Hair follicle dermal papilla cell (primary cell): ENCODE data around the genes SCAMP3, DAP3 and GON4L.

DNA sequence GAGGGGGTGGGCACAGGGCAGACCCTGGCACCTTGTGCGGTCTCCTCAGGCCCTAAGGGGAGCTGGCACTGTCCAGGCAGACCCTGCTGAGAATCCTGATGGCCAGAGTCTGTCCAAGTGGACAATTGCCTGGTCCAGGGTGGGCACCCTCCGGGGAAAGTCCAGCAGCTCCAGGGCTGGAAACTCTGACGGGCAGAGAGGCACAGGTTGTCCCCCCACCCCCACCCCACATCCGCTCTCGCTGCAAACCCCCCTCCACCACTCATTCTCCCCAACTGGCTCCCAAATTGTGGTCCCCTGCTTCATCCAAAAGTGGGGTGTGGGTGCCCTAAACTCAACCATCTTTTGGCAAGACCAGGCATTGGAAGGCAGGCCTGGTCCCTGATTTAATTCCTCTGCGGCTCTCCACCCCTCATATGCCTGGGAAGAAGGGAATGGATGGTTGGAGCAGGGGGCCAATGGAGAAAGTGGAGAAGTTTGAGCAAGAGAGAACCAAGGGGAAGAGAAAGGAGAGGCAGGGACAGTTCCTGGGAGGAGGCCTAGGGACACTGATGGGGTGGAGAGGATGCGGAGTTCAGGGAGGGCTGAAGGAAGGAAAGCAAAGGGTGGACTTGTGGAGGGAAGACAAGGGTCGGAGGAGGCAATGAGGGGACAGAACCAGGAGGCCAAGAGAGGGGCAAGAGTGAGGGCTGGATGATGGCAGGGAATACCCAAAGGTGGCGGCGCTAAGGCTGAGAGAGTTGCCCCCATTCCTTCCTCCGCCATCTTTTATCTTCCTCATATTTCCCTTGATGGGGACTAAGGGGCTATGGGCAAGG is 7.0 kb downstream of the ZBTB7B start:
- CAGE, long polyA plus RNA, result no peak

DNA sequence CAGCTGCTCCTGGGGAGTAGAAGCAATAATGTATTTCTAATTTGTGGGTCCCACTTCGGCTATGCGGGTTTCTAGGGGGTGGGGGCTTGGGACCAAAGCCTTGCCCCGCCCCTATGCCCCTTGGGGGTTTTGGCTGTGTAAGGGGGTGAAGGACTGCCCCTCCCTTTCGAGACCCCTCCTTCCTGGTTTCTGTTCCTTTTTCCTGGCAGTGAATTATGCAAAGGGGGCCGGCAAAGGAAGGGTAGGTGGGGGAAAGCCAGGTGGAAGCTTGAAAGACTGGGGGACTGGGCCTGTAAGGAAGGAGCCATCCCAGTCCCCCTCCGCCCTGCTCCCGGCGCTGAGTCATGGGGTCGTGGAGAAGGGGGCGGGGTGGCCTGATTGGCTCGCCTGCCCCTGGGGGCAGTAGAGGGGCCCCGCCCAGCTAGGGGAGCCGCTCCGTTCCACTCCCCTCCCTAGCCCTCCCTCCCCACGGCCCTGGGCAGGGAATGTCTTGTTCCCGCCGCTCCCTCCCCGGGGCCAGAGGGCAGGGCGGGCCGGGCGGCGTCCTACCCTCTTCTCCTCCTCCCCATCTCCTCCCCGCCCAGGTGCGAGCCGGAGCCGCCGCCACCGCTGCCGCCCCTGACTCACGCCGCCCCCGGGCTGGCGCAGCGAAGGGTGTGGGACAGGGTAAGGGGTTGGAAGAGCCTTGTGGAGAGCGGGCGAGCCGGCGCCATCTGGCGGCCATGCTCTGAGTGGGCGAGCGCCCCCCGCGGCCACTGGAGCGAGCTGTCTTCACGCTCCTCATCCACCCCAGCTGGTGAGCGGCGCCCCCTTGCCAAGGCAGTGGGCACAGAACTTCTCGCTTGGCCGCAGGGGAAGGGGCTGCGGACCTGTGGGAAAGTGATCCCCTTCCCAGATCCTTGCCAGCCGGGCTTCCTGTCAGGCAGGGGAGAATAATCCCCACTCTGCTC is 14.6 kb downstream of the ZBTB7B start:
- CAGE, long polyA plus RNA, result no peak

GRCh38 chr1:155070651-155071600 is 7.4 kb downstream of the EFNA4 start:
- CAGE, long polyA plus RNA, result no peak

DNA sequence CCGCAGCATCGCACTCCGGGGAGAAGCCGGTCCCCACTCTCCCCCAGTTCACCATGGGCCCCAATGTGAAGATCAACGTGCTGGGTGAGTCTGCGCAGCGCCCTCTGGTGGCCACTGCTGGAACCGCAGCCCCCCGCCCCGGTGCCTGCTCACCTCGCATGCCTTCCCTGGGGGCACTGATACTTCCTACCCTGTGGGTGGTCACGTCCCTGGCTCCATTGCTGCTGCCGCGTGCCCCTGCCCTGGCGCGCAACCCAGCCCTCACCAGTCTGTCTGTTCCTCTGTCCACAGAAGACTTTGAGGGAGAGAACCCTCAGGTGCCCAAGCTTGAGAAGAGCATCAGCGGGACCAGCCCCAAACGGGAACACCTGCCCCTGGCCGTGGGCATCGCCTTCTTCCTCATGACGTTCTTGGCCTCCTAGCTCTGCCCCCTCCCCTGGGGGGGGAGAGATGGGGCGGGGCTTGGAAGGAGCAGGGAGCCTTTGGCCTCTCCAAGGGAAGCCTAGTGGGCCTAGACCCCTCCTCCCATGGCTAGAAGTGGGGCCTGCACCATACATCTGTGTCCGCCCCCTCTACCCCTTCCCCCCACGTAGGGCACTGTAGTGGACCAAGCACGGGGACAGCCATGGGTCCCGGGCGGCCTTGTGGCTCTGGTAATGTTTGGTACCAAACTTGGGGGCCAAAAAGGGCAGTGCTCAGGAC is 7.6 kb downstream of the EFNA3 start:
- CAGE, long polyA plus RNA, result no peak

DNA sequence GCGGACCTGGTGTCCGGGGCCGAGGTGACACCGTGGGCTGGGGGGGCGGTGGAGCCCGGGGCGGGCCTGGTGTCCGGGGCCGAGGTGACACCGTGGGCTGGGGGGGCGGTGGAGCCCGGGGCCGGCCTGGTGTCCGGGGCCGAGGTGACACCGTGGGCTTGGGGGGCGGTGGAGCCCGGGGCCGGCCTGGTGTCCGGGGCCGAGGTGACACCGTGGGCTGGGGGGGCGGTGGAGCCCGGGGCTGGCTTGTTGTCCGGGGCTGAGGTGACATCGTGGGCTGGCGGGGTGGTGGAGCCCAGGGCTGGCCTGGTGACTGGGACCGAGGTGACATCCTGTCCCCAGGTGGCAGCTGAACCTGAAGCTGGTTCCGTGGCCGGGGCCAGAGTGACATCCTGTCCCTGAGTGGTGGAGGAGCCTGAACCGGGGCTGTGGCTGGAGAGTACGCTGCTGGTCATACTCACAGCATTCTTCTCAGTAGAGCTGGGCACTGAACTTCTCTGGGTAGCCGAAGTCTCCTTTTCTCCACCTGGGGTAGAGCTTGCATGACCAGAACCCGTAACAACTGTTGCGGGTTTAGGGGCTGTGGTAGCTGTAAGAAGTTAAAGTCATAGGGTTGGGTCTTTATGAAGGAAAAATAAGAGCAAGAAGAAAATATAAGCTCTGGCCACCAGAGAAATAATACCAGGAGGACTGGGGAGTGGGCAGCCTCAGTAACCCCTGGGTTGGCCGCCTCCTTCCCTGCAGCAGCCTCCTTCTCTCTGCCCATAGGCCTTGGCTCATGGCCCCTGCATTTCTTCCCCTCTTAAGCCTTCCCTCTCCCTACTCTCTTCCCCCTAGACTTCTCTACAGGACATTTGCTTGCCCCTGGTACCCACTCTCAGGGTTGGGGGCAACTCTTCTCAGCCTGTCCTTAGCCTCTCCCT is 15.7 kb downstream of the THBS3 start:
- CAGE, long polyA plus RNA, result no peak

DNA sequence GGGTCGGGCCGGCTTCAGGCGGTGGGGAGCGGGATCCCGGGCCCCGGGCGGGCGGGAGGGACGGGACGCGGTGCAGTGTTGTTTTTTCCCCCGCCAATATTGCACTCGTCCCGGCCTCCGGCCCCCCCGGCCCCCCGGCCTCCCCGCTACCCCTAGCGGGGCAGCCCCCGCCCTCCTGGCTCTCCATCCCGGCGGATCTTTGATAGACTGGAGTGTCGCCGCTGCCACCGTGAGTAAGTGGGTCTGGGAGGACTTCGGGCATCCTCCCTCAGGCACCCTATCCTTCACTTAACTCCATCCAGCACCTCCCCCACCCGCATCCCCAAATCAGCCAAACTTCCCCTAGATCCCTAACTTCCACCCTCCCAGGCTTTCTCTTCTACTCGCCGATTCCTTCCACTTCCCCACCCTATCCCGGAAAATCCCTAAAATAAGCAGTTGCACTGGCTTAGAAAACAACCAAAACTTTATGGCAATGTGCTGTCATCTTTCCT is 12.5 kb downstream of the THBS3 start:
- CAGE, long polyA plus RNA, result no peak

DNA sequence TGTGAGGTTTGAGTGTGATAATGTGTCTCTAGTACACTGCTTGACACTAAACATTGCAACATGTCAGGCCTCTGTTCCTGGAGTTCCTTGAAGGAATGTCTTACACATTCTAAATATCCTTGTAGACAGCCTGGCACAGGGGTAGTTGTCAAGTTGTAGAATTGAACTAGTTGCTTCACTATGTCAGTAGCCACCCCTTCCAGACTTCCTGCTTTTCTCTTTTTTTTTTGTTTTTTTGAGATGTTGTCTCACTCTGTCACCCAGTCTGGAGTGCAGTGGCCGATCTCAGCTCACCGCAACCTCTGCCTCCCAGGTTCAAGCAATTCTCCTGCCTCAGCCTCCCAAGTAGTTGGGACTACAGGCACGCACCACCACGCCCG is 11.7 kb downstream of the MTX1 start:
- CAGE, long polyA plus RNA, result no peak

- CAGE, long polyA plus RNA, result no peak
These were observed 3.6 kb upstream of the GBA1 start for GRCh38 chr1:155244425-155245343.

DNA sequence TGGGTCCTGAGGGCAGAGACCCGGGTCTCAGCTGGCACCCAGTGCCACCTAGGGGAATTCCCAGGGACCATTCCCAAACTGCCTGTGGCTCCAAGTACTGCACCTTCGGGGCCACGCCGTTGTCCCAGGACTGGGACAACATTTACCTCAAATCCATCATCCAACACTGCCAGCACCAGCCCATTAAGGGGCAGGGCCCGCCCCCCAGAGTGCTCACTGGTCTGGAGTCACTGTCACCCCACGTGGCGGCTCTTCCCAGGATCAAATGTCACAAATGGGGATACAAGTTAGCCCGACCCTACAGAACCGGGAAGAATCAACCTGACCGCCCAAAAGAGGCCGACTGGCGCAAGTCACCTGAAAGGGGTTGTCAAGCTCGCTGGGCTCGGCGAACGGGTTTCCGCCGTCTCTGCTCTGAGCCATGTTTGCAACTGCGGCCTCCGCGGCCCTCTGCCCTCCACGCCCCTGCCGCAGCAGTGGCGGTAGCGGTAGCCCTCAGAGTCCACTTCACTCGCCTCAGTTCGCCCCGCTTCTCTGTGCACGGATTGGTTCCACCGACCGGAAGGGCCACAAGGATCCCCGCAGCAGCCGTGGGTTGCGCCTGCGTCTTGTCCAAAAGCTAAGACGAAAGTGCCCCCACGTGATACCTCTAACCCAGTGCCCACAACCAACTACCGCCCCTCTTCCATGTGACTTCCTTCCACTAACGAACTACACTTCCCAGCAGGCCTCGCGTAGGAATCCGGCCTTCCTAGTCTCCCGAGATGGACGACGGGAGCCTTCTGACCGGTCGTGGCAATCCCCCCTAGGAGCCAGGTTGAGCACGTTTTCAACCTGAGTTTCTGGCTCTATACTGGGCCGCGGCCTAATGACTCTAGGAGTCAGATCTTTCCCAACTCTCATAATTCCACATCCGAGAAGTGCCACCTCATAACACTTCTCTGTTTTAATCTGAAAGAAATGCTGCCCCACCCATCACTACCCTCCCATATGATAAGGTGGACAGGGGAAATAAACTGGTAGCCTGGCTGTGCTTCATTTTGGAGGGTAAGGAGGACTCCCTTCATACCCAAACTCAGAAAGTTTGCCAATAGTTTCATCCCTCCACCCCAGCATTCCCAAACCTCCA is at the start of gene SCAMP3:
Gene SCAMP3, minus strand, starts transcription at position 632 of the 1,129 bp plus-strand sequence.
- CAGE, long polyA plus RNA, result no peak

GRCh38 chr1:155324644-155325695 is 4.3 kb downstream of the RUSC1 start:
- CAGE, long polyA plus RNA, result no peak

DNA sequence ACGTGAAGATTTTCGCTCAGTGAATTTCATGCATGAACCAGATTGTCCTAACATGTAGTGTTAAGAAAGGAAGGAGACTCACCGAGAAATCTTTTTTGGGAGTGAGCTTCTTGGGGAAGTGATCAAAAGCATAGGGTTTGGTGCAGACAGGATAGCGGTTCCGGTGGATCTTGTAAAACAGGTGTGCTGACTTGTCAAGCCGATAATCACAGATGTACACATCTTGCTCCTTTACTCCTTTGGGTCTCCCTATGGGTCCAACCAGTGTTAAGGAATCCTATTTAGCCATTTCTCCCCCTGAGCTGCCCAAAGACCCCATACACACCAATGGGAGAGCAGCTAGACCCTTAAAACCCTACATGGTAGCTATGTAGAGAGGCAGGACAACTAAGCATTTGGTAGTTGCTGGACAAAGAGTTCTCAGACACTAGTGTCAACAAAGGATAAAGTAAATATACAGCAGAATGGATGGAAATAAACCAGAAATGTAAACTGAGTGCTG is 21.2 kb downstream of the RUSC1 start:
- CAGE, long polyA plus RNA, result no peak

- CAGE, long polyA plus RNA, result no peak
These were observed 633 bp downstream of the ASH1L start for GRCh38 chr1:155562091-155562248.

DNA sequence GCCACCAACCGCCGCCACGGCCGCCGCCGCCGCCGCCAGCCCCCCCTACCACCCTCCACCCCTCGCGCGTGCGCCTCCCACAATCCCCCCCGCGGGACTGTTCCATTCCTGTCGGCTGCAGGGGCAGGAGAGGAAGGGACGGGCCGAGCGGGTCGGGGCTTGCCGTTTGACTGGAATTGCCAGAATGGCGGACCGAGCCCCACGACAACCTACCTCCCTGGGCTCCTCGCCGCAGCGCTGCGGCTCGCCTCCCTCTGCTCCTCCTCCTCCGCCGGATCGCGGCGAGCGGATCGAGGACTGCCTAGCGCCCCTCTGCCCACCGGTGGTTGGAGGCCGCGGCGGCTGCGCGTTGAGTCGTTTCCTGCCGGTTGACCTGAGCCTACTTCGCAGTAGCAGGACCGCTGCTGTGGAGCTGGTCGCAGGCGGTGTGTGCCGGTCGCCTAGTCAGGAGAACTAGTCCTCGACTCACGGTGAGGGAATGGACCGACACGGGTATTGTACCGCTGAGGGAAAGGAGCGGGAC is 318 bp upstream of the ASH1L start:
- CAGE, long polyA plus RNA, result no peak

DNA sequence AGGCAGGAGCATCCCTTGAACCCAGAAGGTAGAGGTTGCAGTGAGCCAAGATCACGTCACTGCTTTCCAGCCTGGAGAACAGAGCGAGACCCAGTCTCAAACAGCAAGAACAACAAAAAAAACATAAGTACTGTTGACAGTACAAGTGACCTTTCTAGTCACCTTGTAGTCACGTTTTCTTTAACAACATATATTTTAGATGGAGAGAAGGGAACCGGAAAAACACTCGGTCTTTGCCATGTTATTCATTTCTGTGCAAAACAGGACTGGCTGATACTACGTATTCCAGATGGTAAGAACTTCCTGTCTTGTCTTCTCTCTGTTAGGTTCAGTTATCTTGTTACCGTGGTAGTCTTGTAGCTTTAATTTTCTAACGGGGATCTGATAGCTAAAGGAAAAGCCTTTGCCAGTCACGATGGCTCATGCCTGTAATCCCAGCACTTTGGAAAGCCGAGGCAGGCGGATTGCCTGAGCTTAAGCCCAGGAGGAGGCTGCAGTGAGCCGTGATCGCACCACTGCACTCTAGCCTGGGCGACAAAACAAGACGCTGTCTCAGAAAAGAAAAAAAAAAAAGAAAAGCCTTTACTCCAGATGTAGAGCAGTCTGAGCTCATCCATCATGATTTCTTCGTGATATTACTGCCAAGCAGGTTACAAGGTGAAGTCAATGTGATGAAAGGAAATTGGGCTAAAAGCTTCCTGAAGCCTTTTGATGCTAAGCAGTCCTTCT is 11.2 kb upstream of the MSTO1 start:
- CAGE, long polyA plus RNA, result no peak

DNA sequence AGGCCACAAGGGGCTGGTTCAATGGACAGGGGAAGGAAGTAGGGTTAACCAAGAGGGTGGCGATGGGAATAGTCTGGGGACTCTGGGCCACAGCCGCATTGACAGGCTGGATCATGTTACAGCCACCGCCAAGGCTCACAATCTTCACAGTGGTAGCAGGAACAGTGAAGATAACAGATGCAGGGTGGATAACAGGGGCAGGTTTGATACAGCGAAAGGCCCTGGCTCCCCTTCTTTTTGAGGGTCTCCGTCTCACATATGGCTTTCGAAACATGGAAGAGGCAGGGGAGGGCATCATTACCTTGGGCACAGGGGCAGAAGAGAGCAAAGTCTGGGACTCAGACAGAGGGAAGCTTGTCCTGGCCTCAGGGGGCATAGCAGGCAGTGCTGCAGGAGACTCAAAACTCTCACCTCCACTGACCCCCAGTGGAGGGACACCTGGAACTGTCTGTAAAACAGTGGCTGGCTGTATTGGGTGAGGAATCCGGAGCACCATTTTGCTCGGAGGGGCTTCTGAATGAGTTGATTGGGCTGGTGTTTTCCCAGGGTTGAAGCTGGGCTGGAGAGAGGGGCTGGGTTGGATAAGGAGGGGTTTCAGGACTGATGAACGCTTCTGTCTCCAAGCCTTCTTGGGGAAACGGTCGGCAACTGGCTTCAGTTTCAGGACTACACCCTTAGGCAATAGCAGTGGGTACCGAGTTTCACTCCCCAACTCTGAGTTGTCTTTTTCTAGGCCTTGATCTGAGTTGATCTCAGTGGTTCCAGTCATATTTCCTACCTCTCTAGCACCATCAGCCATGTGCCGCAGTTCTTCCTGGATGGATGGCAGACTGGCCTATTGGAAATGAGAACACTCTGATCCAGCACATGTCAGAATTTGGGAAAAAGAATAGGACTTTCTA is 28.2 kb downstream of the YY1AP1 start:
- CAGE, long polyA plus RNA, result no peak

DNA sequence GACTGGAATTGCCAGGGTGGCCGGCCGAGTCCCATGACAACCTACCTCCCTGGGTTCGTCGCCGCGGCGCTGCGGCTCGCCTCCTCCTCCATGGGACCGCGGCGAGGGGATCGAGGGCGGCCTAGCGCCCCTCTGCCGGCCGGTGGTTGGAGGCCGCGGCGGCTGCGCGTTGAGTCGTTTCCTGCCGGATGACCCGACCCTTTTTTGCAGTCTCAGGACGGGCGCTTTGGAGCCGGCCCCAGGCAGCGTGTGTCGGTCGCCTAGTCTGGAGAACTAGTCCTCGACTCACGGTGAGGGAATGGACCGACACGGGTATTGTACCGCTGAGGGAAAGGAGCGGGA is at the start of gene DAP3:
Gene DAP3, plus strand, starts transcription at position 207 of the 342 bp plus-strand sequence.
- CAGE, long polyA plus RNA, result no peak

- CAGE, long polyA plus RNA, result no peak
These were observed 22.7 kb downstream of the GON4L start for GRCh38 chr1:155834209-155834893.

GRCh38 chr1:155856726-155857944 is at the start of gene GON4L:
GON4L (minus strand) TSS chr1:155857214.
- CAGE, long polyA plus RNA, result no peak

DNA sequence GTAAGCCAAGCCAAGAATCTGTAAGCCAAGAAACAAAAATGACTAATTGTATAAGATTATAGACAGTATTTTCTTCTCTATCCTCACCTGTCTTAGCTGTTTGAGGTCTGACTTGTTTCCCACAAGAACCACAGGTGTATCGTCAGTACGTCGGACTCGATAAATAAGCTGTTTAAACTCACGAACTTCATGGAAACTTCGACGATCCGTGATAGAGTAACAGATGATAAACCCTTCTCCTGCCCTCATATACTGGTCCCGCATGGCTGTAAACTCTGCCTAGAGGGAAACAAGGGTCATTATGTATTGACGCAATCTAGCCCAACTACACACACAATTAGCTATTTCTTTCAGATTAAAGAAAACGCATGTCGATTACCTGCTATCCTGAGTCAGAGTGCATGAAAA is 6.9 kb downstream of the RIT1 start:
- CAGE, long polyA plus RNA, result no peak

GRCh38 chr1:155909872-155910314 is 1.3 kb downstream of the RIT1 start:
- CAGE, long polyA plus RNA, result no peak